M059J (cell line): Measurements from ENCODE around the gene FGF12.

GRCh38 chr3:190320434-190320915 is 1.8 kb downstream of the CLDN1 start:
- RAMPAGE, long total RNA: no peak

GRCh38 chr3:190325903-190326552 is 3.8 kb upstream of the CLDN1 start:
- RAMPAGE, long total RNA: no peak

- RAMPAGE, long total RNA: no peak
These were observed 54.0 kb downstream of the IL1RAP start for GRCh38 chr3:190567840-190568353.

GRCh38 chr3:190616692-190617261 is 102.9 kb downstream of the IL1RAP start:
- RAMPAGE, long total RNA: no peak

DNA sequence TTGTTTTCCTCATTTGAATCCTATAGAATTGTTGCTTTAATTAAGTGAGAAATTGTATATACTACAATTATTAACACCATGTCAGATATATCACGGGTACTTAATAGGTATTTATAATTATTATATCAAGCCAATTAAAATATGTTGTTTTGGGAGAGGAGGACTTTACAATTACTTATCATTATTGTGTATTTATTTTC is 141.8 kb downstream of the GMNC start:
- RAMPAGE, long total RNA: no peak

DNA sequence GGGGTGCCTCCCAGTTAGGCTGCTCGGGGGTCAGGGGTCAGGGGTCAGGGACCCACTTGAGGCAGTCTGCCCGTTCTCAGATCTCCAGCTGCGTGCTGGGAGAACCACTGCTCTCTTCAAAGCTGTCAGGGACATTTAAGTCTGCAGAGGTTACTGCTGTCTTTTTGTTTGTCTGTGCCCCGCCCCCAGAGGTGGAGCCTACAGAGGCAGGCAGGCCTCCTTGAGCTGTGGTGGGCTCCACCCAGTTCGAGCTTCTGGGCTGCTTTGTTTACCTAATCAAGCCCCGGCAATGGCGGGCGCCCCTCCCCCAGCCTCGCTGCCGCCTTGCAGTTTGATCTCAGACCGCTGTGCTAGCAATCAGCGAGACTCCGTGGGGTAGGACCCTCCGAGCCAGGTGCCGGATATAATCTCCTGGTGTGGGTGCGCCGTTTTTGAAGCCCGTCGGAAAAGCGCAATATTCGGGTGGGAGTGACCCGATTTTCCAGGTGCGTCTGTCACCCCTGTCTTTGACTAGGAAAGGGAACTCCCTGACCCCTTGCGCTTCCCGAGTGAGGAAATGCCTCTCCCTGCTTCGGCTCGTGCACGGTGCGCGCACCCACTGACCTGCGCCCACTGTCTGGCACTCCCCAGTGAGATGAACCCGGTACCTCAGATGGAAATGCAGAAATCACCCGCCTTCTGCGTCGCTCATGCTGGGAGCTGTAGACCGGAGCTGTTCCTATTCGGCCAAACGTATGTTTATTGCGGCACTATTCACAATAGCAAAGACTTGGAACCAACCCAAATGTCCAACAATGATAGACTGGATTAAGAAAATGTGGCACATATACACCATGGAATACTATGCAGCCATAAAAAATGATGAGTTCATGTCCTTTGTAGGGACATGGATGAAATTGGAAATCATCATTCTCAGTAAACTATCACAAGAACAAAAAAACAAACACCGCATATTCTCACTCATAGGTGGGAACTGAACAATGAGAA is 102.6 kb upstream of the GMNC start:
- RAMPAGE, long total RNA: no peak

GRCh38 chr3:191246105-191246552 is 47.1 kb downstream of the OSTN start:
- RAMPAGE, long total RNA: no peak

DNA sequence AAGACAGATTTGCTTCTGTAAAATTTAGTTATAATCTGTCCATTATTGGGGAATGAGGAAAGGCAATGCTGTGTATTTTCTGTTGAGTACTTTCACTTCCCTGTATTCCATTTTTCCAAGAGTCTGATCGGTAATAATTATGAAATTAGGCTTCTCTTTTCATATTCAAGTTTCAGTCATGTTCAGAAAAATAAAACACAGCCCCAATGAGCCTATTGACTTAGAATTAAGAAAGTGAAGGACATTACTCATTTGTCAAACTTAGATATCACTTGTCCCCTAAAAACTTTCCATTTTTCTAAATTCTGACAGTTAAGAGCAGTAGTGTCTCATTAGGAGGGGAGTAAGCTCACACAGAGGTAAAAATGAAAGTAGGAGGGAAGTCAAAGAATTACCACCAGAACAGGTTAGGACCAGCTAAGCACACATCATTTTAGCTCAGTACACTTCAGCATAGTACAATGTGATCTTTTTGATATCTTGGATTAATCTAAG is 64.2 kb downstream of the OSTN start:
- RAMPAGE, long total RNA: no peak

GRCh38 chr3:191300829-191301494 is 28.2 kb upstream of the CCDC50 start:
- RAMPAGE, long total RNA: no peak

DNA sequence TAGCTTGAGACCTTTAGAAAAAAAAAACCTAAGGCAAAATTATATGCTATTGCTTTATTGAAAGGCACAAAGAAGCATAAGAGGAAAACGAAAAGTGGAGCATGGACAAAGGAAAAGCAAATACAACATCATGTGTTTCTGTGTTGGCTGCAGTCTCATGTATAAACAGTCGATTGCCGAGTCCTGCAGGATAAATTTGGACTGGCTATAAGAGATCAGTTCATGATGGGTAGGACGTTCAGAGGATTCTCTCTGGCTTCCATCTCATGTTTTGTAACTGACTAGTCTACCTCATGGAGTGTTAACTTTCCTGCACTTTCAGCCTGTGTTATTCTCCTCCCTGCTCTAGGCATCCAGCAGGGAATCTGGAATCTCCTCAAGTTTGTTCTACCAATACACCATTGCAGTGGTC is 21.8 kb upstream of the CCDC50 start:
- RAMPAGE, long total RNA: no peak

DNA sequence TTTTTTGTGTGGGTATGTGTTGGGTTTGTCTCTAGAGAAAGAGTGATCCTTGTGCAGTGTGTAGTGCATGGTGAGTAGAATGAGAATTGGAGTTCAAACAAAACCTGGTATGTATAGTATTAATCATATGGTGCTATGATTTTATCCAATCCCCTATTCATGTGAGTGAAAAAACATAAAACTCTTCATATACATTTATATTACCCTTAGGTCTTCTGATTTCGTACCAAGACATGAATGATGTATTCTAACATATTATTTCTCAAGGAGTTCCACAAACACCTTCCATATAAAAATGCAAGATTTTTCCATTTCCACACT is 766 bp upstream of the UTS2B start:
- RAMPAGE, long total RNA: no peak

DNA sequence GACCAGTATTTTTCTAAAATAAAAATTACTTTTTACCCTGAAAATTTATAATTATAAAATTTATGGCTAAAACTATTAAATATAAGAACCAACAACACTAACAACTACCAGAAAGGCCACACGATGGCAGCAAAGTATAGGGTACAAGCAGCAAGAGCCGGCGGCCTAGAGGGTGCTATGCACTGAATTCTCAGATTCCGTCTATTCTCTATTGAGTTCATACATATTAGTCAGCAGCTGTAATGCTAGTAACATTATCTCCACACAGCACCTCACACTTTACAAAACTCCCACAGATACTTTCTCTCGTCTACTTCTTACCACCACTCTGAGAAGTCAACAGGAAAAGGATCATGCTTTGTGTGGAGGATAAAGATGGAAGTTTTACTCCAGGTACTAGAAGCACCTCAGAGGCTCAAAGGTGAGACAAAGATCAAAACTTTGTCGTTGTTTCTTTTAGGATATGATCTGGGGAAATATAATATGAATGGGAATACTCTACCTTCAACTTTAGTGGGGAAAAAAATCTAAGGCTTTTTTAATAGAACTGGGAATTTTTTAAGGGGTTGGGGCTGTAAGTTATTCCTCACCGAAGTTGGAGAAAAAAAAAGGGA is 160.5 kb downstream of the FGF12 start:
- RAMPAGE, long total RNA: no peak

GRCh38 chr3:192597538-192598011 is 129.8 kb downstream of the FGF12 start:
- RAMPAGE, long total RNA: no peak

DNA sequence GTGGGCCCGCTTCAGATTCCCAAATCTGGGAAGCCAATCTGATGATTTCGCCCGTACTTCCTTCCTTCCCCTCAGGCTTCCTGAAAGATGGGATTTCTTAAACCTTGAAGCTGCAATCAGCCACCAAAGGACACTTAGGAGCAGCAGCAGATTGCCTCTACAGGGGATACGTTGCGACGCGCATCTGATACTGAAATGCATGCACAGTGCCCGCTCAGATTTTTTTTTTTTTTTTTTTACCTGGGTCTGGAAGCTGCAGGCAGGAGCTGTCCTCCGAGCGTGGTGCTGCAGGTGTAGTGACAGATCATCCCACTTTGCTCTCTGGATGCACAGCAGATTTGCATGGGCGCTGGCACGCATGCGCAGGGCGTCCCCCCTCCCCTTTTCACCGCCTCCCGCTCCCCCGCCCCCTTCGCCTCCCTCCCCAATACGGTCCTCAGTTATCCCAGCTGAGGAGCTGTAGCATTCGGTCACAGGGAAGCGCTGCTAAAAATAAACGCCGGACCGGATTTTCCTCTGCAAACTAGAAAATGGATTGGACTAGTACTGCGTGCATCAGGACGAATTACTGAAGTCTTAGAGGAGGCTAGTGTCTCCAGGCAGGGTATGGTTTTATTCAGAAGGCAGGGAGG is at the start of gene FGF12:
FGF12 (minus strand) TSS at position 298 of the 632 bp plus-strand sequence.
- RAMPAGE, long total RNA: no peak

- RAMPAGE, long total RNA: no peak
These were observed 49.8 kb downstream of the MB21D2 start for GRCh38 chr3:192867631-192868433.

DNA sequence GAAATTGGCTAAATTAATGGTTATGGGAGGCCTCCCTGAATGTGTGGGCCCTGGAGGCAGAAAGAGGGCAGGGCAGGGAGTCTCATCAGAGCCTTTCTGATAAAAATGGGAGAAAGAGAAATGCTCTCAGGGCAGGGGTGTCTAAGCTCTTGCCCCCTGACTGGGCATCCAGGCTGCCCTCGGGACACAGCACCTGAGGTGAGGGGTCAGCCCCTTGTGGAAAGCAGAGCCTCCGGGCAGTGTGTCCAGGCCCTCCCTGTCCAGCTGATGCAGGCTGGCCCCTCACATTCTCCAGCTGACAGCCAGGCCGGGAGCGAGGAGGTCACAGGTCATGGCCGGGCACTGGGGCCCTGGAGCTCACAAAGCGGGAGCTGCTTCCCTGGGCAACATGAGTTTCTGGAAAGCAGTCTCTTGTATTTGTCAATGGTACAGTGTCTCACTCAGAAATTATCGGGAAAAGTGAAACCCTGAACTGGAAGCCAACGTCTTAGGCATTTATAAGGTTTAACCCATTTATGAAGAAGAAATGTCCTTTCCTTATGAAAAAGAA is 118.4 kb downstream of the OPA1 start:
- RAMPAGE, long total RNA: no peak

GRCh38 chr3:193841747-193843000 is 249.2 kb downstream of the OPA1 start:
- RAMPAGE, long total RNA: no peak

GRCh38 chr3:193869225-193870255 is 266.4 kb upstream of the HES1 start:
- RAMPAGE, long total RNA: no peak

DNA sequence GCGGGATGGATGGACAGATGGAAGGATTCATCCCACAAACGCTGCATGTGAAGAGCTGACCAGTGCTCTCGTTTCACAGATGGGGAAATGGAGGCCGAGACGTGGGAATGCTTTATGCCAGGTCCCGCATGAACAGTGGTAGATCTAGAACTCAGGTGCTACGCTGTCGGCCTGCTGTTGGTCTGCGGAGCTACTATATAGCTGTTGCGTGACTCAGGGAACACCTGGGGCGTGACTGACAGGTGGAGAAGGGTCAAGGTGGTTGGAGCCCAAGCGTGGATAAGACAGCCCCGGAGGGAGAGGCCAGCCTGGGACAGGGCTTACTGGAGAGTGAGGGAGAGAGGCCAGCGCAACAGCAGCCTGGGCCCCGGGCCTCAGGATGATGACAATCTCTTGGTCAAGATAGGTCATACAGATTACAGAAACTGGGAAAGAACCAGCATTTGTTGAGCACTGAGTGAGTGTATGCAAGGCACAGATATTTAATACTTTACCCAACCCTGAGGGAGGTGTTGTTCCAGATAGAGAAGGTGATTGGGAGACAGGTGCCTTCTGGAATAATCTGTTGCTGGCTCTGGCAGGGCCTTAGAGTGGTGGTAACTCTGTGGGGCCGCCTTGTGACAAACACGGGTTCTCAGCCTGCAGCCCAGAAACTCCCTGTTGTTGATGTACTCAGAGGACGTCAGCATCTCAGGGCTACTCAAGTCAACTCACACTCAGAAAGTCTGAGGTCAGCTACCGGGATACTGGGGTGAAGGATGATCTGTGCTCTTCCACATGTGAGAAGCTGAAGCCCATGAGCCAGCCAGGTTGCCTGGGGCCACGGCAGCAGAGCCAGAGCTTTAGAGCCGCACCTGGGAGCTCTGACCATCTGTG is 265.5 kb upstream of the HES1 start:
- RAMPAGE, long total RNA: no peak

GRCh38 chr3:193960242-193961306 is 175.4 kb upstream of the HES1 start:
- RAMPAGE, long total RNA: no peak